ENCODE measurements around the genes NDUFAF8 and FSCN2.

DNA sequence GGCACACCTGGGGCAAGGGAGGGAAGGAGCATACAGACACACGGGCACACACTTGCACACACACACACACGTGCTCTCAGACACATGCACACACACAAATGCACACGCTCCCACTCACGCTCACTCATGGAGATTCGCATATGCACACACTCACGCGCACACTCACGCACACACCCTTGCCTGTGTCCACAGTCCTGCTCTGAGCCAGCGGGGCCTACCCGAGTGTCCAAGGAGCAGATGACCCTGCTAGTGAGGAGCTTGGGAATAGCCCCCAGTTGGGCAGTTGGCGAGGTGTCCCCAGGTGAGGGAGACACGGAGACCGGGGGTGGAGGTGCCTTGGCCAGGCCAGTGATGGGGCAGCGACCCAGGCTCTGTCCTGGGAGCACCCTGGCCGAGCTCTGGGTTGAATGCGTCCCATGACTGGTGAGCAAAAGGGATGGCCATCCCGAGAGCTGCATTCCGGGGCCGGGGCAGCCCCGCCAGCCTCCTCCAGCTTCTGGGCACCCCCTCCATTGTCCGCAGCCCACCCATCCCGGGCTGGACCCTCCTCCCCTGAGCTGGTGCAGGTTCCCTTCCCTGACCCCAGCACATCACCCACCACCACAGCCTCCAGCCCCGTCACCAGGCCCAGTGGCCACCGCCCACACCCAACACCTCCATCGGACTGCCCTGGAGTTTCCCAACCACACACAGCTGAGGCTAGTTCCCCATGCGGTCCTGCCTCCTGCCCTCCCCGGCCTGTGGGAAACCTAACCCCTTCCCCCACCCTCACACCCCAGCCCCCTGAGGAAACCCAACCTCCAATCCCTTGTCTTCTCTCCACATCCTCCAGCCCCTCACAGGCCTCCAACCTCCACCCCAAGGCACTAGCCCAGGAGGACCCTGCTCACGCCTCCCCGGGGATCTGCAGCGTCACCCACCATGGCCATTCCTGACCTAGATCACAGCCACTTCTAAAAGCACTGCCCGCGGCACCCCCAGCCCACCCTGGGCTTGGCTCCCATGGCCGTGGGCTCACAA is 16.3 kb upstream of the PVALEF start:
- PRO-cap, result no peak
- RAMPAGE, long total RNA, 2 experiments, result no peak in any of the 2 experiments

DNA sequence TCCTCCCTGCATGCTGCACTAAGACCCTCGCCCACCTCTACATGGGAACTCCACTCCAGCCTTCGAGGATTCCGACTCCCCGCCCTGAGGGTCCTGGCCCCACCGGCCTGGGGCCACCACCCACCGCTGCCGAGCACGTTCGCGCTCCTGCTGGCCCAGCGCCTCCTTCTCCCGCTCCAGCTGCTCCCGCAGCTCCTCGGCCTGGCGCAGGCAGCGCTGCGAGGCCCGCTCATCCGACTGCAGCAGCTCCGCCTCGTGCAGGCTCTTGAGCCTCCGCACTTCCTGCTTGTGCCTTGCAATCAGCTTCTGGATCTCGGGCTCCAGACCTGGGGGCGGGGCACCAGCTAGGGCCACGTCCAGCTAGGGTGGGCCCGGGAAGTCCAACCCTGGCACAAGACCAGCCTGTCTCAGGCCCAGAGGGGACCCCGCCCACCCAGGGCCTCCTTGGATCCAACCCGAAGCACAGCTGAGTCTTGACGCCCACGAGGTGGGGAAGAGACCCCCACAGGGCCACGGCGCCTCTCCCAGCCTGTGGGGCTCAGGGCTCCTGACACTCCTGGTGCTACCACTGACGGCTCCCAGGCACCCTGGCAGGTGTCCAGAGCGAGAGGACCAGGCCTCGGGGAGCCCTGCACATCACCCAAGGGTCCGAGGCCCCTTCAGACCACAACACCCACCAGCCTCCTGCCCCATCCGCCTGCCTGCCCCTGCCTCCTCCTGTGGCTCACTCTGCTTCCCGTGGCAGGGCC is 28.0 kb upstream of the AATK start:
- PRO-cap, result no peak
- RAMPAGE, long total RNA, 2 experiments, result no peak in any of the 2 experiments

DNA sequence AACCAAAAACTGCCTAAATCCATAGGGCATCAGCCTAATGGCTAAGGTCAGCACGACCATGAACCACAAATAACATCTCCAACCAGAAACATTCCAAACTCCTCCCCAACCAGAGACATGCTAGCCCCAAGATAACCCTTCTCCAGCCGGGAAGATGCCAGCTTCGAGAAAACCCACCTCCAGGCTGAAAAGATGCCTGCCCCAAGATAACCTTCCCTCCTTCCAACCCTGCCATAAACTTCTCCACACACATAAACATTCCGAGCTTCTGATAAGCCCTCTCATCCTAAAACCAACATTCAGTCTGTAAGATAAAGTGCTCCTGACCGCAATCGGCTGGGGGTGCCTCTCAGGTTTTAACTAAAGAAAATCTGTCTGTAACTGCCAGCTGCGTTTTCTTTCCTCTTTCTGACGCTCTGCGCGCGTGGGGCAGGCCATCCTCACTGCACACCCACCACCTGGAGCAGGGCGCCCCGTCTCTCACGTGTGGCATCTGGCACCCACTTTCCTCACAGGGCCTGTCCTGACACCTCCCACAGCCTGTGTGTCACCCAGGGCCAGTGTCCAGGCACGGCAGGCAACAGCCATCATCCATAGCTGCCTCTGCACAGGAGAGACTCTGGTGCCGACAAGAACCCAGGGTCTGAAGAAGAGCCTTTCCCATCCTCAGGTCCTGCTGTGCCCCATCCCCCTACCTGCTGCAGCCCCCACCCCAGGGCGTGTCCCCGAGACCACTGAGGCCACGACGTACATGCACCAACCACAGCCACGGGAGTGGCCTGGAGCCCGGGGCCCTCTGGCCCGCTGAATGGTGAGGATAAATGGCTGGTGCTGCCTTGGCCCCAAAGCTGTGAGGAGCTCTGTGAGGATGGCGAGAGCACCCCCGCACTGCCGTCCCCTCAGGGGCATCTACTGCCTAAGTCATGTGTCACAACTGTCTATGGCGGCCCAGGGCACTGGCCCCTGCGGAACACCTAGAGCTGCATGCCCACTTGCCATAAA is 3.7 kb downstream of the TEPSIN start:
- PRO-cap, result no peak
- RAMPAGE, long total RNA, 2 experiments, result no peak in any of the 2 experiments

- PRO-cap, result bidirectional peak, plus-strand start at chr17:81239353, minus-strand start at chr17:81239055
- RAMPAGE, long total RNA, 2 experiments, result no peak in any of the 2 experiments
Measured at GRCh38 chr17:81239160-81240497, at the start of gene NDUFAF8. Gene NDUFAF8 (plus strand): TSS chr17:81239318.

DNA sequence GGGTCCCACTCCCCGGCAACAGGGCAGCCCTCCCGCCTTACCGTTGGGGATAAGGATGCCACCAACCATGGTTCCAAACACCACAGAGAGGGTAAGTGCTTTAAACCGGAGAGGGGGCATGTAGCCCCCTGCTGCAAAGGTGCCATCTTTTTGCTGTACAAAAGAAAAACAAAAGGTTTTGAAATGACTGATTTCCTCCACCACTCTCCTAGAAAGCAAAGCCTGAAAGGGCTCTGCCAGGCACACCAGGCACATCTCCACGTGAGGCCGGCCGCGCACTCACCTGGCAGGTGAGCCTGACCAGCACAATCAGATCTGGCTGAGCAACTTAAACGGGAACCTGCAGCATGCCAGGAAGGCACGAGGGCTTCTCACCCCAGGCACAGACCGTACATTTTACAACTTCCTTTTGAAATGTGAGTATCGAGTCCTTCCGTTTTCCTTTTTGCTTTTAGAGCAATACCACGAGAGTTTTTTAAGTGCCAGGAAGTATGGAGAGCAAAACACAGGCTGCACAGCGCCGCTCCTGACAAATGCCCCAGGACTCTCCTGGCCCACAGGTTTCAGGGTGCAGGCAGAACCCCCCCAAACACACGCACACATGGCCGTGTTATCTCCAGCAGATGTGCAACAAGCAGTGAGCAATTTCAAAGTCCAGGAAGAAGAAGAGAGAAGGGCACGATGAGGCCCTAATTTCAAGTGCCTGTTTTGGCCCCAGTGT is 22.5 kb downstream of the SLC38A10 start:
- PRO-cap, result no peak
- RAMPAGE, long total RNA, 2 experiments, result no peak in any of the 2 experiments

DNA sequence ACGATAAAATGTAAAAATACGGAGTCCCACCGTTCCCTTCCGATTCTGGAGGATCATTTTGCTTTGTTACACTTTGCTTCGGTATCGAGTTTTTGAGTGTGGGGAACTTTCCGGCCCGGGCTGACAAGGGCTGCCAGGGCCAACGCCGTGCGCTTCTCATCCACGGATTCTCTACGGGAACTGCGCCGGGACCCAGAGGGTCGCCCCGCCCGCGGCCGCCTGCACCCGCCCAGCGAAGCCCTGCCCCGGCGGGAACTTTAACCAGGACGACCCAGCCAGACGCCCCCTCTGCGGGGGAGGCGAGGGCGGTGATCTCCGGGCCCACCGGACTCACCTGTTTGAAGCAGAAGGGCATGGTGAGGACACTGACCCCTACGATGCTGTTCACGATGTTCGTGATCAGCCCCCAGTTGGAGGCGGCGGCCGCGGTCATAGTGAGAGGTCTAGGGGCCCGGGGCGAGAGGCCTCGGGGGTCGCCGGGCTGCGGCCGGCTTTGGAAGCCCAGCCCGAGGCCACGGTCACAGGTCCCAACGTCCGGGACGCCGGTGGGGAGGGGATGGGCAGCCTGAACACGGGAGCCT is 528 bp downstream of the SLC38A10 start:
- PRO-cap, result bidirectional peak, plus-strand start at position 284 of the sequence, minus-strand start at position 173 of the sequence
- RAMPAGE, long total RNA, 2 experiments, result no peak in any of the 2 experiments

GRCh38 chr17:81335643-81336279 is 40.7 kb upstream of the SLC38A10 start:
- PRO-cap, result no peak
- RAMPAGE, long total RNA, 2 experiments, result no peak in any of the 2 experiments

DNA sequence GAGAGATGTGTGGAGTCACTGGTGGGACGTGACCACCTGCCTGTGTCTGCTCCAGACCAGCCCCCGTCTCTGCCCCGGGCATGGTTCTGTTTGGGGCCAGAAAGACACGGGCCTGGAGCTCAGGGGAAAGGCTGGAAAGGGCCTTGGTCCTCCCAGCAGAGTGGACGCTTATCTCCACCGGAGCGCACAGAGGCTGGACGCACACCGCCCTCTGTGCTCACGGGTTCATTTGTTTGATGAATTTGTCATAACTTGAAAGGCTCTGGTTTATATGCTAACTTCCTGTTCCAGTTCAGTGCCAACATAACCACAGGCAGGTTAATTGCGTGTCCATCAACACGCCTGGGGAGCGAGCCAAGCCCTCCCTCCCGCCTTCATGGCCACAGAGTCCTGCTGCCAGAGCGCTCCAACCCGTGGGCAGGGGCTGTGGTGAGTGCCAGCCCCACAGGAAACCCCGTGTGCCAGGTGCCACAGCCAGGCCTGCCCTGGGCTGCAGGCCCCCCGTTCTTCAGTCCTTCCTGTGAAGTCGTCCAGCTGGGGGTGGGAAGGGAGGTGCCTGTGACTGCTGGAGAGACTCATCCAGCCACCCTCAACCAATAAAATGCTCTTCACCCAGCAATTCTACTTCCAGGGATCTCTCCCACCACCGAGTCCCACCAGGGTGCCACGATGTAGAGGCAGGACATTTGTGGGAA is 29.5 kb upstream of the BAHCC1 start:
- PRO-cap, result bidirectional peak, plus-strand start at position 134 of the sequence, minus-strand start at position 162 of the sequence
- RAMPAGE, long total RNA, 2 experiments, result no peak in any of the 2 experiments

GRCh38 chr17:81389526-81390745 is 5.3 kb upstream of the BAHCC1 start:
- PRO-cap, result no peak
- RAMPAGE, long total RNA, 2 experiments, result no peak in any of the 2 experiments

- PRO-cap, result bidirectional peak, plus-strand start at chr17:81402896, minus-strand start at chr17:81402745
- RAMPAGE, long total RNA, 2 experiments, result no peak in any of the 2 experiments
Measured at GRCh38 chr17:81402352-81403167, 7.3 kb downstream of the BAHCC1 start.

- PRO-cap, result no peak
- RAMPAGE, long total RNA, 2 experiments, result no peak in any of the 2 experiments
Measured at GRCh38 chr17:81456726-81457643, 55.6 kb downstream of the ACTG1 start.

DNA sequence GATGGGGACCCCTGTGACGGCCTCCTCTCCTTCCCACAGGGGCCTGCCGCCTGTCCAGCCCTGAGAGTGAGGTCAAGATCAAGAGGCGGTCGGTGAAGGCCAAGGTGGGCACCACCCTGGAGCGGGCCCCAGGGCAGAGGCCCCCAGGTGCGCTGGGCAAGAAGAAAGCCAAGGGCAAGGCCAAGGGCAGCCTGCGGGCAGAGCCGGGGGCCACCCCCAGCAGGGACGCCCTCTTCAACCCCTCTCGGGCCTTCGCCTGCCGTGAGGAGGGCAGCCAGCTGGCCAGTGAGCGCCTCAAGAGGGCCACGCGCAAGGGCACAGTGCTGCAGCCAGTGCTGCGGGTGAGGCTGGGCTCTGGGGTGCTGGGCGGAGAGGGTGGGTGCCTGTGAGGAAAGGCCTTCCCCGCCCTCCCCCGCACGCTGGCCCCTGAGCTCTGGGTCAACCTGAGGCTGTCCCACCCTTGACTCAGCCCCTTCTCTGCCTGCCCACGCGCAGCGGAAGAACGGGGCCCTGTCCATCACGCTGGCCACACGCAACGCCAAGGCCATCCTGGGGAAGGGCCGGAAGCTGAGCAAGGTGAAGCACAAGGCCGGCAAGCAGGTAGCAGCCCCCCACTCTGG is 54.4 kb downstream of the ACTG1 start:
- PRO-cap, result no peak
- RAMPAGE, long total RNA, 2 experiments, result no peak in any of the 2 experiments

DNA sequence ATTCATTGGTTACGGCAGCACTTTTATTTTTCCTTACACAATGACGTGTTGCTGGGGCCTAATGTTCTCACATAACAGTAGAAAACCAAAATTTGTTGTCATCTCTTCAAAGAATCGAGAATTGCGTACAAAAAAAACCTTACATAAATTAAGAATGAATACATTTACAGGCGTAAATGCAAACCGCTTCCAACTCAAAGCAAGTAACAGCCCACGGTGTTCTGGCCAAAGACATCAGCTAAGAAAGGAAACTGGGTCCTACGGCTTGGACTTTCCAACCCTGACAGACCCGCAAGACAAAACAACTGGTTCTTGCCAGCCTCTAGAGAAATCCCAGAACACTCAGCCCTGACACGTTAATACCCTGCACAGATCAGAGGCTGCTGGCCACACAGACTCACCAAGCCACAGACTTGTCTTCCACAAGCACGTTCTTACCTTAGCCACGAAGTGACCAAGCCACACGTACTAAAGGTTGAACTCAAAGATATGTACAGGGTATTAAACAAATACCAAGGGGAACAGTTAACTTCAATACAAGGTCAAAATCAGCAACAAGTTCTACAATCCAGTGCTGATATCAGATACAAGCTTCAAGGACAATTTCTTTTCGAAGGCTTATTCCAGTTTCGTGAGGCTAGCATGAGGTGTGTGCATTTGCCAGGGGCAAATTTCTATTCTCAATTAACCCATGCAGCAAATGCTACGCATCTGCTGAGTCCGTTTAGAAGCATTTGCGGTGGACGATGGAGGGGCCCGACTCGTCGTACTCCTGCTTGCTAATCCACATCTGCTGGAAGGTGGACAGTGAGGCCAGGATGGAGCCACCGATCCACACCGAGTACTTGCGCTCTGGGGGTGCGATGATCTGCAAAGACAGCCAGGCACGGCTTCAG is 2.4 kb downstream of the ACTG1 start:
- PRO-cap, result no peak
- RAMPAGE, long total RNA, 2 experiments, result no peak in any of the 2 experiments

GRCh38 chr17:81527500-81528449 is at the start of gene FSCN2:
Gene FSCN2 (plus strand): TSS chr17:81528377.
- PRO-cap, result no peak
- RAMPAGE, long total RNA, 2 experiments, result no peak in any of the 2 experiments

- PRO-cap, result no peak
- RAMPAGE, long total RNA, 2 experiments, result no peak in any of the 2 experiments
Measured at GRCh38 chr17:81534422-81534891, 6.3 kb downstream of the FSCN2 start.

GRCh38 chr17:81552803-81553209 is 653 bp upstream of the FAAP100 start:
- PRO-cap, result unidirectional peak, minus-strand start at chr17:81552891; bidirectional peak, plus-strand start at chr17:81553232, minus-strand start at chr17:81553130
- RAMPAGE, long total RNA, 2 experiments, result no peak in any of the 2 experiments

DNA sequence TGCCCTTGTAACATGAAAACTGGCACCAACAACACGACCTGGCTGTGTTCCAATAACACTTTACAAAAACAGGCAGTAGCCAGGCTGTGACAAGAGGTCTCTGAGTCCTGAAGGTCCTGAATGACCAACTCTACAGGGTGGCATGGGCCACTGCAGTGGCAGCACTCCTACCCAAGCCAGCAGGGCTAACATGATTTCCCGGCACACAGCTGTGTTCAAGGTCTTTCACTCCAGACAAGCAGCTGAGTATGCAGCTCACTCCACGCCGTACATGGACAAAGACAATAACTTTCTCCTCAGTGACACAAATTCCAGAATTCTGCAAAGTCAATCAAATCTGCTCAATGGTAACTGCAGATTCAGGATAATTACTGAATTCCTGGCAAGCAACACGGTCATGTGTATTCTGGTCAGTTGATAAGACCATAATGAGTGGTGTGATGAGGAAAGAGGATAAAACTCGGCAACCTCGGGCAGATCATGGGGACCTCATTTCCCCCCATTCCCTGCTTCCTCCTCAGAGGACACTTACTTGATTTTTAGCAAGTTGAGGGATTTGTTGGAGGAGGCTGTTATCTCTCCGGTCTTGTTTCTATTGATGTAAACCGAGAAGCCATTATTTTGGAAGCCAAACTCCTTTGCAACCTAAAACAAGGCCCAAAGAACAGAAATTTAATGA is 15.1 kb downstream of the NPLOC4 start:
- PRO-cap, result no peak
- RAMPAGE, long total RNA, 2 experiments, result no peak in any of the 2 experiments

GRCh38 chr17:81711067-81711651 is 925 bp upstream of the SLC25A10 start:
- PRO-cap, result no peak
- RAMPAGE, long total RNA, 2 experiments, result no peak in any of the 2 experiments

- PRO-cap, result no peak
- RAMPAGE, long total RNA, 2 experiments, result no peak in any of the 2 experiments
Measured at GRCh38 chr17:81713066-81714114, 1.3 kb downstream of the SLC25A10 start.

DNA sequence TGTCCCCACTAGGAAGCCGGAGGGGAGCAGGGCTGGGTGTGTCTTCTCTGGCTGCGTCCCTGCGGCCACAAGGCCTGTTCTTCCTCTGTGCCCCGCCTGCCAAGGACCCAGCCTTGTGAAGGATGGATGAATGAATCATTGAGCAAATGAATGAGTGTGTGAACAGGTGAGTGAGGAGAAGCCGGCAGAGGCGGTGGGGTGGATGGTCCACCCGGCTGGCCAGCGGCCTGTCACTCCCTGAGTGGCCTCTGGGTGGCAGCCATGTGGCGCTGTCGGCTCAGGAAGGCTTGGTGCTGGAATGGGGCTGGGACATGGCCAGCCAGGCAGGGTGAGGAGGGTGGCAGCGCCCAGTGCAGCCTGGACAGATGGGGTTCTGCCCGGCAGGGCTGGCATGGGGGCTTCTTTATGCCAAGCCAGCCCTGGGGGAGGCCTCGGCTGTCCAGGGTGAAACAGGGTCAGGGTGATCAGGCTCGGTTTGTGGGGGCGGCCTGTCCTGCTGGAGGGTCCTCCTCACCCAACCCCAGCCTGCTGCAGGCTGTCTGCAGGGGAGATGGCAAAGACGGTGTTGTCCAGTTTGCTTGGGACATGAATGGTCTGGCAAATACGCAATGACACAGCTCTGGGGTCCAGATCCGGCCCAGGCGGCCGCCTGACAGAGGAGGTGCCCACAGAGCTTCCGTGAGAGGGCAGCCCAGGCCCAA is 21.7 kb downstream of the SLC25A10 start:
- PRO-cap, result no peak
- RAMPAGE, long total RNA, 2 experiments, result no peak in any of the 2 experiments

All from right atrium auricular region (tissue), 2 donors.